SK-N-DZ (cell line): ENCODE measurements around a stretch of chr6.

DNA sequence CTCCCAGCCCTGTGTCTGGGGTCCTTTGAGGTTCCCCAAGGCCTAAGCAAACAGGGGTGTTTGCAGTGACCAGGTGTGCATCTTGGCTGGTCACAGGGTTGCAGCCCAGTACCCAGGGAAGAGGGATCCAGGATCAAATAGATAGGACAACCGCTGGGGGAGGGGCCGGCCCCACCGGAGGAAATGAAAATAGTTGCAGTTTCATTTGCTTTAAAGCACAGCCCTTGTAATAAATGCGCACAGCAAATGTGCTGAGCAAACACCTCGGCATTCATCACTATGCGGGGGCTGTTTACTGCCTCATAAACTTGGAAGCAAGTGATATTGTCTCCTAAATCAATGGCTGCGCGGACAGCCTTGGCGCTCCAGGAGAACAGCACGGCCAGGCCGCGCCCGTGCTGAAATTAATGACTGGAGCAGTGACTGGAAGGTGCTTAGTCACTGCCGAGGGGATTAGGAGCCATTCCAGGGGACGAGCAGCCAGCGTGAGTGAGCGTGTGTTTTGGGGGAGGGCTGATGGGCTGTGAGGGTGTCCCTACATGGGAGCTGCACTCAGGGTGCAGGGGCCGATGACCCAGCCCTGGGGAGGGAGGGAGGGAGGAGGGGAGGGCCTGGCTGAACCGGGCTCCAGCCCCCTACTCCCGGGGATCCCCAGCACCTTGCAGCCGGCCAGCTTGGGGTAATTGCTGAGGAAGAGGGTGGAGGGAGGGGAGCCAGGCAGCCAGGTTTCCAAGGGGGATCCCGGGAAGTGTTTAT lies 82.8 kb downstream of the TMEM242 start:
RAMPAGE:
- cytosol, long total RNA = no peak
- nucleus, long total RNA = no peak

GRCh38 chr6:157244074-157244607 lies 79.2 kb downstream of the TMEM242 start:
RAMPAGE:
- cytosol, long total RNA = no peak
- nucleus, long total RNA = no peak

GRCh38 chr6:157273277-157273652 lies 50.1 kb downstream of the TMEM242 start:
RAMPAGE:
- cytosol, long total RNA = no peak
- nucleus, long total RNA = no peak

RAMPAGE:
- cytosol, long total RNA = no peak
- nucleus, long total RNA = no peak
Observed at GRCh38 chr6:157312758-157313212, 10.5 kb downstream of the TMEM242 start.

RAMPAGE:
- cytosol, long total RNA = no peak
- nucleus, long total RNA = no peak
Observed at GRCh38 chr6:157527372-157528050, 146.5 kb downstream of the ZDHHC14 start.

DNA sequence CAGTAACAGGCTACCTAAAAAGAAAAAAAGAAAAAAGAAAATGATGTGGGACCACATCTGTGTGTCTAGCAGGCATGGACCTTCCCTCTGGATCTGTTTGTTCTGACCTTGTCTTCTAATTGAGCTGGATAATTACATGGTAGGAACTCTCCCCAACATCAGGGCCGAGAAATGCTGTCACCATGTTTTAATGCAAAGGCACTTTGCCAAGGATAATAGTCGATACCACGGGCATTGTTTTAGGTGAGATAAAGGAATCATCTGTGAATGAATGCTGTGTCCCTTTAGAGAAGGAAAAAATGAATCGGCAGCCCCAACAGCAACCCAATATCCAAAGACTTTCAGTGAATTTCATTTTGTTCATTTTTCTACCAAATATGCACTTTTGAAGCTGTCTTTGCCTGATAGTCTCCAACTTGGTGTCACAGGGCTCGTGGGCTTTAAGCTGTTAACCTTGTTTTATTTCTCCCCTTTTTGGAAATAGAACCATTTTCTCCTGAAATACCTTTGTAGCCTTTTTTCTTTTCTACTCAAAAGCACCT lies 149.2 kb downstream of the ZDHHC14 start:
RAMPAGE:
- cytosol, long total RNA = no peak
- nucleus, long total RNA = no peak

DNA sequence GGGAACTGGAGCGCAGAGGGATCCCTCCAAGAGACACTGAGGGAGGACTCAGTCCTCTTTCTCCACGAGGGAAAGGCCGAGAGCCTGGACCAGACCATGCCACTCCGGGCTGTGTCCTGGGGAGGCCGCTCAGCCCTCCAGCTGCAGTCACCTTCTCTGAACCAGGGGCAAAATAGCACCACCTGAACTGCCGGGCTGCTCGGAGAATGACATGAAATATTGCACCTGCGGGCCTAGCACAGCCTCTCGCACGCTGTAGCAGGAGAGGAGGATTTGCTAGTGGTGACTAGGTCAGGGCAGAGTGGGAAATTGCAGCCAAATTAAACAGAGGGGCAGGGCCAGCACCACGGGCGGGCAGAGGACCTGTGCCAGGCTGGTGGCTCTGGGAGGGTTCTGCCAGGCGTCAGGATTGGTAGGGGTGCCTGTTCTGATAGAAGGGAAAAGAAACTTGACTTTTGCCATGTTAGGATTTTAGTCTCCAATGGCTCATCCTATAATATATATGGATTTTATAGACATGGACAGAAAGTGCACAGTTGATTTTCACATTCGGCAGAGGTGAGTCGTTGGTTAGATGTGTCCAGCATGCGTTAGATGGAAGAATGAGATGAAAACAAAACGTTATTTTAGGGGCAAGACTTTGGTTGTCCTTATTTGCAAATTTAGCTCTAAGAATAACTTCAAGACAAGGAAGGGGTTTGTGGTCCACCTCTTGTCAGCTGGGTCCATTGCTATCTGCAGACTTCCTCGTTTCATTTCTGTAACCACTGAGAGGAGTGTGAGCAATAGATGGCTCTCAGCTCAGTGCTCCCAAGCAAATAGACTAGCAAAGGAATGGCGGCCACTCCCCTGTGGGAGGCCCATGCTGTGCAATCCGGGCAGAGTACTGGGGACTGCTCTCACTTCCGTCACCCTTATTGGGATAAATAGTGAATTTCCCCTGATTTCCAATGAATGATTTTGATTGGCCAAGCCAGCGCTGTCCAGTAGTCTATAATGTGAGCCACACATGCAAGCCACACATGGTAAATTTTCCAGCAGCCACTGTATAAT lies 176.3 kb downstream of the ZDHHC14 start:
RAMPAGE:
- cytosol, long total RNA = no peak
- nucleus, long total RNA = no peak

GRCh38 chr6:157666975-157667862 lies 155.8 kb upstream of the SNX9 start:
RAMPAGE:
- cytosol, long total RNA = no peak
- nucleus, long total RNA = no peak

DNA sequence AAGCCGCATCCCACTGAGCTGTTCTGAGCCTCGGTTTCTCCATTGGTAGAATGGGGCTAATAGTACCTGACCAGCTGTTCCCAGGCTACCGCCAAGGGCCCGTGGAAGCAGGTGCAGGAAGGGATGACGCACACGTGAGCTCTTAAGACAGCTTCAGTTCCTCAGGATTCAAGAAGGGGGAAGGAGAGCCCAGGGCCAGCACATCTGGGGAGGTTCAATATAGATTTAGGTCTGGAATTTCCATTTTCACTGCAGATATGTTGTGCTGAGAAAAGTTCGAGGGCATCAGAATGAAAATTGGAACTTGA lies 61.4 kb upstream of the SNX9 start:
RAMPAGE:
- cytosol, long total RNA = no peak
- nucleus, long total RNA = no peak

RAMPAGE:
- cytosol, long total RNA = no peak
- nucleus, long total RNA = no peak
Observed at GRCh38 chr6:157813141-157813635, 9.9 kb upstream of the SNX9 start.

GRCh38 chr6:157832508-157833019 lies 9.5 kb downstream of the SNX9 start:
RAMPAGE:
- cytosol, long total RNA = no peak
- nucleus, long total RNA = no peak

DNA sequence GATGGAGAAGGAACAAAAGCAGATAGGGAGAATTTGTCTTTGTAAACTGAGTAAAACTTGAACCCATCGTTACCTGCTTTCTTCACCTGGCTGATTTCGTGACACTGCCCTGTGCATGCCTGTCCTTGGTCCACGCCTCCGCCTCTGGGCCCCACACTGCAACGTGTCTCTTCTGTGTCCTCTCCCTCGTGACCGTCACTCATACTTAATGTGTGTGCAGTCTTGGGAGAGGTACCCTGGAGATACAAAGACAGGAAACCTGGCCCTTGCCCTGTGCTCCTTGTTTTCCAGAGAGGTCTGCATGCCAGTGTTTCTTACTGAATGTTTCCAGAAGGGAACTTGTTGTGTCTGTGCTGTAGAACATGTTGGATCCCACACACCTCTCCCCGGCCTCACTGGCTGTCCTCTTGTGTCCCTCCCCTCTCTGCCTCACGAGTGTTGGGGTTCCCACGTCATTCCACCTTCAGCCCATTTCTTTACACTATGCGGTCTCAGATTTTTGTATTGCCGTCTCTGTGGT lies 45.8 kb downstream of the SNX9 start:
RAMPAGE:
- cytosol, long total RNA = no peak
- nucleus, long total RNA = no peak

DNA sequence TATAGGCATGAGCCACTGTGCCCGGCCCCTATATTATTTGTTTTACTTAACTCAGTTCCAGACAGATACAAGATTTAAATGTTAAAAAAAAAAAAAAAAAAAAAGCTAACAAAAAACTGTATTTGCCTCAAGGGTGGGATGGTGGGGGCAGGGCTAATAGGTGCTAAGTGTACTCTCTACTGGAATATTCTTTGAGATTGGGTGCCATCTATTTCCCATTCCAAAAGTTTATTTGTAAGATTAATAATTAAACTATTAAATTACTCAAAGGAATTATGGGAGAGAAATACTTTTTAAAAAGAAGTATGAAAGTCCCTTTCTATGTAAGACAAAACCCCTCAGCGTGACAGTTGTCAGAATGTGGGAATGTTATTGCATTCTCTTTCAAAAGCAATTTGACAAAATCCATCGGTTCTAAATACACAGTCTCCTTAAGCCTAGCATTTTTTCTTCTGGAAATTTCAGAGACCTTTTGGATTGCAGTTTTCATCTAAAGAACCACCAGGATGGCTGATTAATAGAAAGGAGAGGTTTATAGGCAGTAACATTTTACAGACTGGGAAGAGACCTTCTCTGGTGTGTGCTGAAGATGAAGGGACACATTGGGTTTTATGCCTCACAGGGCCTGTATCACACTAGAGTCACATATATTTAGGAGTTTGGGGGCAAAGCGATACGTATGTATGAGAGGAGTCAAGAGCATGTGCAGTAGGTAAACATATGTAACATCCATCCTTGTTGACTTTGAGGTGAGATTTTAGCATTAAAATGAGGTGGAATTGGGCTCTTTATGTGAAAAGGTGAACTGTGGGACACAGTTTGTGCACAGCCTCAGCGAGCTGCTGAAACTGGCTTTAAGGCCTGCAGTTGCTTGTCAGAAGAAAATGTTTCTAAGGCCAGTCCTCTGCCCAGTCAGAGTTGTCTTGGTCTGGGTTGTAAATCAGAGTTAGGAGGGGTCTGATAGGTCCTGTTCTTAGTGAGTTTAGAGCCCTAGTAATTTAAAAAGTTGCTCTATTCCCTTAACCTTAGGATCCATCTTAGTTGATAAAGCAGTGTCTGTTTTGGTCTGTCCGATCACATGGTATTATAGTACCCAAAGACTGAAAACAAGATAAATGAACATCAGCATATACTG lies 71.7 kb downstream of the SNX9 start:
RAMPAGE:
- cytosol, long total RNA = no peak
- nucleus, long total RNA = no peak

DNA sequence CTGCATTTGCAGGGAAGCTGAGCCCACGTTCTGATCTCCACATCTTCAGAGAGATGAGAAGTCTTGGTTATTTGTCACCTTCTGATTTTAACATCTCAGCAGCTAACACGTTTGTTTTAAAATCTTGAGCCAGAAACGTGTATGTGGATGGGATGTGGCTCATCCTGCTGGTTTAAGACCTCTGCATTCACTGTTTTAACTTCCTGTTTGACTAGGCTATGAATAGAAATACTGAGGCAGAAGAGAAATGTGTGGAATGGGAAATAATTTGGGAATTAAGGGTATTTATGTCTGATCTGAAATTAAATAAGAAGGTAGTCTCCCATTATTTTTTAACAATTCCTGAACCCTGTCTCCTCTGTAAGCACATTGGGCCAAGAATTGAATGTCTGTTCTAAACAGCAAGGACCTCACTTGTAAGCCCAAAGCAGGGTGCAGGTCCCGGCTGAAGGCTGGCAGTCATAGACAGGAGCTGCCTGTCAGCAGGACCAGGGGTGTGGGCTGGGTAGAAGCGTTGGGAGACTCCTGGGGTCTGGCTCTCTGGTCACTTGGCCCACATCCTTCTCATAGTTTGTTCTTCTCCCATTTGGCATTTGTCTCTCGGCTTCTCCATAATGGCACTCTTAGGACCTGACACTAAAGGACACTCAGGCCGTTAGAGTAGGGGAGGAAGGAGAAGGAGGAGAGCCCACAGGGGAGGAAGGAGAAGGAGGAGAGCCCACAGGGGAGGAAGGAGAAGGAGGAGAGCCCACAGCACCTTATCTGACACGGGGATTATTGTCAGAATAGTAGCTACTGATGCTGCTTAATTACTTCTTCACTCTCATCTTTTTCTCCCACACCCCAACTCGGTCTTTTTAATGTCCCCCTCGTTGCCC lies 75.6 kb downstream of the SNX9 start:
RAMPAGE:
- cytosol, long total RNA = no peak
- nucleus, long total RNA = no peak

GRCh38 chr6:157921389-157921816 lies 60.3 kb upstream of the SYNJ2 start:
RAMPAGE:
- cytosol, long total RNA = no peak
- nucleus, long total RNA = no peak

DNA sequence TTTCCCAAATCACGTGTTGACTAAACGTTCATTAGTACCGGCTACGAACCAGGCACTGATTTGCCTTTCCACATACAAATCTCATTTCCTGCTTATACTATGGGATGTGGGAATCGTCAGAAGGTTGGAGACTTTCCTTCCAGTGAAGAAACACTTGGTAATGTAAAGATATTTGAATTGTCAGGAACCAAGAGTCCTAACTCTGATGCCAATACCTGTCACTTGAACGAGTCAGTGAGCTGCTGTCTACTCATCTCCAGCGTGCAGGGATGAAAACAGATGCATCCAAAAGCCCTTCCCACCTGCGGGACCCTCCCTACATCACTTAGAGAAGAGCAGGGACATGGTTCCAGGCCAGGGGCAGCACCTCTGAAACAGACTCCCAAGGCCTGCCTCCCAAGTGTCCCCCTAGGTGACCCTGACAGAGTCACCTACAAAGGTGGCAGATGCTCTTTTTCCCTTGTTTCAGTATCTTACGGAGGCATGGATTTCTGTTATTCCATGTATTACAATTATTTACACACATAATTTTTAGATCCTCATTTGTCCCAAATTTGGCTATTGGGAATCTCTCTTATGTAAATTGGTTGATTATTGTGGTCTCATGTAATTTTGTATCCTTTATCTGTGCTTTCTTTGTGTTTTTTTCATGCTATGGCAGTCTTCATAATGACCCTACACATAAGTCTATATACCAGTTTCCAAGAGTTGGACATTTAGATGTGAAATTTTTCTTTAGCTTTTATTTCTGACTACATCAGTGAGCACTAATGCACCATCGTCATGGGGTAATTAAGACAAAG lies 33.7 kb upstream of the SYNJ2 start:
RAMPAGE:
- cytosol, long total RNA = no peak
- nucleus, long total RNA = no peak

DNA sequence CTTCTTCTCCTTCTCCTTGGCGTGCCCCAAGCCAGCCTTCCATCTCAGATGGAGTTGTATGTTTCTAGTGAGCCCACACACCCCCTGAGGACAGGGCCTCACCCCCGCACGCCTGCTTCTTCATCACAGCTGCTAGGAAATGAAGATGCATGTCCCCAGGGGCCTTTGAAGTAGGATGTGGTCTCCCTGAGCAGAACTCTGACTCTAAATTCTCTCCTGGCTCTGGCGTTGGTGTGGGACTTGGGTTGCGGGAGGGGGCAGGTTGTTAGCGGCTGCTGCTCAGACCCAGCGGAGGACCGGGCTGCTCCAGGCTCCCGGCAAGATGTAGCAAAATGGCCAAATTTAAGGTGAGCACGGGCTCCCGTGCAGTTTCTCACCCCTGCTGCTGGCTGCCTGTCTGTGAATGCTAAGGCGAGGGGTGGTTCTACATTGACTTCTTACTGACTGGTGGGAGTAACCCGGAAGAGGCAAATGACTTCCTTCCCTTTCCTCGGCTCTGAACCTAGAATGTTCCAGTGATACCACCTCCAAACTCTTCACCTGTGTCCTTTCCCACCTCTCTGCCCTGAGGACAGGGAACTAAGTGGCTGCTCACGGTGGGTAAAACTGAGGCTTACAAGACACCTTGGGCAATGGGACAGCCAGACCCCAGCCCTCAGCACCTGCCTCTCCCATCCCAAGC lies 8.8 kb downstream of the SYNJ2 start:
RAMPAGE:
- cytosol, long total RNA = no peak
- nucleus, long total RNA = no peak

GRCh38 chr6:158034279-158034673 lies 52.6 kb downstream of the SYNJ2 start:
RAMPAGE:
- cytosol, long total RNA = no peak
- nucleus, long total RNA = no peak

GRCh38 chr6:158068810-158069422 lies 87.3 kb downstream of the SYNJ2 start:
RAMPAGE:
- cytosol, long total RNA = no peak
- nucleus, long total RNA = no peak

DNA sequence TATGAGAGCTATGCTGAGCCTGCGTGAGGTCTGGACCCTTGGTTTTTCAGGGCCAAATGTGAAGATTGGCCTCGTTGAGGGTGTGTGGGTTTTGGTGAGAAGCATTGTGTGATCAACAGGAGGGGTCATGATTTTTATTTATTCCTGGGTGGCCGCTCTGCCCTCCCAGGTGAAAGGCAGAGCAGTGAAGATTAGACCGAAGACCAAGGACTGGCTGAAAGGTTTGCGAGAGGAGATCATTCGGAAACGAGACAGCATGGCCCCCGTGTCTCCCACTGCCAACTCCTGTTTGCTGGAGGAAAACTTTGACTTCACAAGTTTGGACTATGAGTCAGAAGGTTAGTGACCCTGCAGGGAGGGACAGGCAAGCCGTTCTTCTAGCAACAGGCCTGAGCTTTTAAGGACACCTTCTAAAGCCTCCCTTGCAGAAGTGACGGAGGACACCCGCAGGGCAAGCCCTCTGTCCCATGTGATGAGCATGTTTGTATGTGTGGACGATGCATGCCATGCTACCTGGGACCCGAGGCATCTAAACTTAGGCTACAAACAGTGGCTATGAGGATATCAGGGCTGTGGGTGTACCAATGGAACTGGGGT lies 84.7 kb downstream of the SERAC1 start:
RAMPAGE:
- cytosol, long total RNA = no peak
- nucleus, long total RNA = no peak